Bronchial lymph node (tissue), 1 donor: ENCODE measurements around the genes SLCO1A2 and LDHB.

- PRO-cap, result no peak
Measured at GRCh38 chr12:19038088-19039002, 91.2 kb upstream of the PLEKHA5 start.

- PRO-cap, result no peak
Measured at GRCh38 chr12:19473222-19473450, 33.8 kb downstream of the AEBP2 start.

- PRO-cap, result no peak
Measured at GRCh38 chr12:19493657-19494065, 54.4 kb downstream of the AEBP2 start.

DNA sequence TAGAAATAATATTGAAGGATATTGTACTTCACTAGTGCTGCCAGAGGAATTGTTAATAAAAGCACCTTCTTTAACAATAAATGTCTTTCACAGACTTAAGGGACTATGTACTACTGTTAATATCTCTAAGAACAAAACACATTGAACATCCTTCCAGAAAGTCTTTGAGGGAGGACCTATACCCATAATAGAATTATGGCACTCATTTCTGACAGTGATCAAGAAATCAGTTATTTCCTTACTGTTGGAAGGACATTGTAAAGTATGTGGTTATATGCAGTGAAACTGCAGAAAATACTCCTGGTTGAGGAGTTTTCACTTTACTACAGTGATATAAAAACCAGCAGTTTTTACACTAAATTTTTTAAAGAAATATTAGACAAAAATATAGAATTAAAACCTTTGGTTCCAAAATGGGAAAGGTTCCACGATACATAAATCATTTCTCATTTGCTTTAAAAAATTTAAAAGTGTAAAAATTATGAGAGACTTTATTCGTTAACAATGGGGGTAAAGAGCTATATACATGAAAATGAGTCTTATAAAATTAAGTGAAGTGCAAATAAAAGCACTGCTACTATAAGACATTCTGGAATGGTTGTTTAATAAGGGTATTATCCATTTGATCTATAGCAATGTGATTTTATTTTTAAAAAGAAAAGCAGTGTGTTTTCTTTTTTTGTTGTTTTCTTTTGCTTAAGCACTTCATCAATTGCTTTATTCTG lies 80.2 kb downstream of the AEBP2 start:
- PRO-cap, result no peak

- PRO-cap, result no peak
Measured at GRCh38 chr12:19779249-19779816, 340.0 kb downstream of the AEBP2 start.

DNA sequence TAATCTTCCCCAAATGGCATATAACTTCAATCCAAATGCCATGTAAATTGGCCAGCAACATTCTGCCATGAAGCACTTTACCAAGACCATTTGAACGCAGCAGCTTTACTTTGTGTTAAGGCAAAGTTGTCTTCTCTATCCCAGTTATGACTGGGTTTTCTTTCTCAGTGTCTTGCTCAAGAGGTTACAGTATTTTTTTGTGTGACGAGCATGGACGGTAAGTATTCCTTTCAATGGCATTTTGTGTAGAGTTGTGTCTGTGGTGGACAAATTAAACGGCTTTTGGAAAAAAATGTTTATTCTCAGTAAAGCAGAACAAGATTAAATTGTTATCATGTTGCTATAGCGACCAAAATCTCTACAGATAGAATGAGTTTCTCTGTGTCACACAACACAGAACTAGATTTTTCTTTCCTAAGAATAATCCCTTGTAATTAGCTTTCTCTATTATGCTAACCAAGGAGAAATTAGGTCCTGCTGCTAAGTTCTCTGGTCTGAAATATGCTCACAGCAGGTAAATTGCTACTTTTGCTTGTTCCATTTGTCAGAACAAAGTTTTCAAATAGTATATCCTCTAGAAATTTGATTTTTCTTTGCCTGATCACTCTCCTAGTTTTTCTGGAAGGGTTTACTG lies 417.1 kb downstream of the AEBP2 start:
- PRO-cap, result no peak

GRCh38 chr12:20212492-20213453 lies 155.6 kb upstream of the PDE3A start:
- PRO-cap, result bidirectional peak, plus-strand start at chr12:20212912, minus-strand start at chr12:20212704

GRCh38 chr12:20272734-20273191 lies 95.6 kb upstream of the PDE3A start:
- PRO-cap, result no peak

GRCh38 chr12:20396250-20396700 lies 27.9 kb downstream of the PDE3A start:
- PRO-cap, result no peak

DNA sequence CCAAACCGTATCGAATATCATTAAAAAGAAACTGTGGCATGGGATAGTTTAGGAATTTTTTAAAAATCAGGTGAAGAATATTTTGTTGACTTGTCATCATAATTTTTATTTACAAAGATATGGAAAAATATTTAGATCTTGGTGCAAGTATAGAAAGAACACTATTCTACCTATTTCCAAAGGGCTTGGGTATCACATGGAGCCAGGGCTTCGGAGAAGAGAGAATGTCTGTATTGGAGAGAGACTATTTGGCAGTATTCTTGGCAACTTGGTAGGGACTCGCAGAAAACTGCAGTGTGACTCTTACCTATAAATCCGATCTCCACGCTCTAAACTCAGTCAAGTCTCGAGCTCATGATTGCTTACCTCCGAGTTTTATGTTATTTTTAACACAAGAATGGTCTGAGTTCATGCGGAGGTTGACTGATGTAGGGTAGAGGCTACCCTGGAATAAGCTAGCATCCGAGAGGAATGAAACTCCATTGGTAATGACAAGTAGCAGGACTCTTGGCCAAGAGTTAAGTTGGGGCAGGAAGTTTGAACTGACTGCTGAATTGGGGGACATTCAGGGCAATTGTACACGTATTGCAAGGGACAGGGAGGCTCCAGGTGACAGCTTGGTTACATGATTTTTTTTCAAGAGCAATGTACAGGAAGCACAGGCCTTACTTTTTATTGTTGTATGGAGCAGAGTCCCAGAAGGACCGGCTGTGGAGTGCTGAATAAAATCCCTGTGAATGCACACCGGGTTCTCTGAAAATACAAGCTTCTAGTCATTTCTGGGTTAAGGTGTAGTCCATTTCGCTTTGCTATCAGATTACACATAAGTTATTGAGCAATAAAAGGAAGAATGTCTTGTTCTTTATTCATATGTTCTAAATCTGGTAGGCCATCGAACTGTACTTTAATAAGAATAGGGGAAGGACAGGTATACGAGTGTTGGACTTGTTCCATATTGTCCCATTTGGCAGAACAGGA lies 52.0 kb downstream of the PDE3A start:
- PRO-cap, result no peak

DNA sequence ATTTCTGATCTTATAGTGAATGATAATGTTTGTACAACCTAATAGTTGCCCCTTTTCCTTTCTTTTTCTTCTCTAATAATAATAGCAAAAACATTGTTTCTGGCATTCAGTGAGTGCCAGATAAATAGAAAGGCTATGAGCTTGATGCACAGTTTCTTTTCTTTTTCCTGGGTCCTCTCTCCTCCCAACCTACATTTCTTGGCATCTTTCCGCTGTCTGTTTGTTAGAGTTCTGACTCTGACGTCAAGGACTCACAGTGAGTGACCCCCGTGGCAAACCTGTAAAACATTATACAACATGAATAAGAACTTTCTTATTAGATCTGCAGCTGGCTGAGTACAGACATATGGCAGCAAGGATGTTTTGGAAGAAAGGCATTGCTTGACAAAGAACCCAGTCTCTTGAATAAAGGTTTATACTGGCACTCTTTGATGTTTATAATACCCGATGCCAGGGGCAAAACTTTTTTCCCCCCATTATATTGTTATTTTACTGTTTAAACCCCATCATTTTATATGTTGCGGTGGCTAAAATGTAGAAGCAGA lies 159.1 kb downstream of the PDE3A start:
- PRO-cap, result no peak

GRCh38 chr12:21155594-21156174 lies 24.7 kb downstream of the SLCO1B1 start:
- PRO-cap, result no peak

GRCh38 chr12:21334652-21335089 lies at the start of gene SLCO1A2:
TSS of gene SLCO1A2 (minus strand) at chr12:21334917.
- PRO-cap, result no peak

- PRO-cap, result no peak
Measured at GRCh38 chr12:21615405-21615621, 10.7 kb upstream of the GYS2 start.

GRCh38 chr12:21657233-21658152 lies at the start of gene LDHB:
TSS of gene LDHB (minus strand) at chr12:21657842.
- PRO-cap, result unidirectional peak, minus-strand start at chr12:21657406; bidirectional peak, plus-strand start at chr12:21657997, minus-strand start at chr12:21657837

DNA sequence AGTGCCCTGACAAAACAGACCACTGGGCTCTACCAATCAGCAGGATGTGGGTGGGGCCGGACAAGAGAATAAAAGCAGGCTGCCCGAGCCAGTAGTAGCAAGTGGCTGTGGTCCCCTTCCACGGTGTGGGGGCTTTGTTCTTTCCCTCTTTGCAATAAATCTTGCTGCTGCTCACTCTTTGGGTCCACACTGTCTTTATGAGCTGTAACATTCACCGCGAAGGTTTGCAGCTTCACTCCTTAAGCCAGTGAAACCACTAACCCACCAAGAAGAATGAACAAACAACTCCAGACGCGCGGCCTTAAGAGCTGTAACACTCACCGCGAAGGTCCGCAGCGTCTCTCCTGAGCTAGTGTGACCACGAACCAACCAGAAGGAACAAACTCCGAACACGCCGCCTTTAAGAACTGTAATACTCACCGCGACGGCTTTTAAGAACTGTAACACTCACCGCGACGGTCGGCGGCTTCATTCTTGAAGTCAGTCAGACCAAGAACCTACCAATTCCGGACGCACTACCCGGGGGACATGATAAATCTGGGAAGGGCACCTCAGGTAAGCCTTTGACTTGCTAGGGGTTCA lies 4.7 kb upstream of the LDHB start:
- PRO-cap, result no peak

DNA sequence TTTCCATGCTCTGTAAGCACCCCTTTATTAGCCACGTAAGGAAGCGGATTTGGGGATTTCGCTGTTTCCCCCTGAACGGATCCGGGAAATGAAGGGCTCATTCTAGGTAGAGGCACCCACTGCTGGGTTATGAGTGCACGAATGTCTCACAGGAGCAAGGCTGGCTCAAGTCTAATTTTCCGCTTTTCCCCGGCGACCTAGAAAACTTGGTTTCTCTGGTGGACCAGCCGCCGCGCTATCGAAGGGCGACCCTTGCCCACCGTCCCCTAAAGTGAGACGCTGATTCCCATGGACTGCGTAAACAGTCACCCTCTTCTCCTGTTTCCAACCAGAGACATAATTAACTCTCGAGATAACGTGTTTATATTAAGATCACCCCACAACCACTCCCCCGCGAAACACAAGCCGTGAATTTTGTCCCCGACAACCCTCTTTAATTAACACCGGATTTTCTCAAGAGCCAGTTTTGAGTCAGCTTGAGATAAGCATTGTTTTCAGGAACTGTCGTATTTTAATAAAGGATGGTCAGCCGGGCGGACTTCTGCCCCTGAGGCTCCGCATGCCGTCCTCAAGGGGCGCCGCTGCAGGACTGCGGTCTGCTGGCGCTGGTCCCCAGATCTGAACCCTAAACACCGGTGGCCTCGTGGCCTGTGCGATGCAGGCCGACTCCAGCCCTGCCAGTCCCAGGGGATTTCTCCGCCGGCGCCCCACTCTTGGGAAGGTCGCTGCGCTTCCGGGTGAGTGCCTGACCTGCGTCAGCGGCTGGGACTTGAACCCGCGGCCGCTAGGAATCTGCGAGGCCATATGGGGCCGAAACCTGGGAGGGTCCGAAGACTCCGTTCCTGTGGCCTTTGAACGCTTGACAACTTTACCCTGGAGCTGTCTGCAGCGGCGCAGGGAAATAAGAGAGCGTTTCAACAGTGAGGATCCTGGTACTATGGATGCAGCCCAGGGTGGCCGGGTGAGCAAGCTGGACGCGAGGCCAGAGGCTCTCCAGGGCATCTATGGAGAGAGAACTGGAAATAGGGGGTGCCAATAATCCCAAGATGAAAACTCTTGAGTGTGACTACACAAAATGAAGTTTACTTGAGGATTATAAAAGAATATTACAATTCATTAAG lies 719 bp upstream of the ABCC9 start:
- PRO-cap, result bidirectional peak, plus-strand start at position 509 of the sequence, minus-strand start at position 439 of the sequence; unidirectional peak, minus-strand start at position 591 of the sequence

- PRO-cap, result no peak
Measured at GRCh38 chr12:22054944-22055653, 9.1 kb downstream of the CMAS start.

GRCh38 chr12:22275679-22276363 lies 58.7 kb downstream of the ST8SIA1 start:
- PRO-cap, result bidirectional peak, plus-strand start at chr12:22276088, minus-strand start at chr12:22275928

DNA sequence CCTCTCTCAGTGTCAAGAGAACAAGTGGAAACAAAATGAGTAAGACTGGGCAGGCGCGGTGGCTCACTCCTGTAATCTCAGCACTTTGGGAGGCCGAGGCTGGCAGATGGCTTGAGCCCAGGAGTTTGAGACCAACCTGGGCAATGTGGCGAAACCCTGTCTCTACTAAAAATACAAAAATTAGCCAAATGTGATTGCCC lies 89.6 kb upstream of the ST8SIA1 start:
- PRO-cap, result no peak